Frontal cortex (tissue), 2 donors: ENCODE results near the gene DUSP21.

DNA sequence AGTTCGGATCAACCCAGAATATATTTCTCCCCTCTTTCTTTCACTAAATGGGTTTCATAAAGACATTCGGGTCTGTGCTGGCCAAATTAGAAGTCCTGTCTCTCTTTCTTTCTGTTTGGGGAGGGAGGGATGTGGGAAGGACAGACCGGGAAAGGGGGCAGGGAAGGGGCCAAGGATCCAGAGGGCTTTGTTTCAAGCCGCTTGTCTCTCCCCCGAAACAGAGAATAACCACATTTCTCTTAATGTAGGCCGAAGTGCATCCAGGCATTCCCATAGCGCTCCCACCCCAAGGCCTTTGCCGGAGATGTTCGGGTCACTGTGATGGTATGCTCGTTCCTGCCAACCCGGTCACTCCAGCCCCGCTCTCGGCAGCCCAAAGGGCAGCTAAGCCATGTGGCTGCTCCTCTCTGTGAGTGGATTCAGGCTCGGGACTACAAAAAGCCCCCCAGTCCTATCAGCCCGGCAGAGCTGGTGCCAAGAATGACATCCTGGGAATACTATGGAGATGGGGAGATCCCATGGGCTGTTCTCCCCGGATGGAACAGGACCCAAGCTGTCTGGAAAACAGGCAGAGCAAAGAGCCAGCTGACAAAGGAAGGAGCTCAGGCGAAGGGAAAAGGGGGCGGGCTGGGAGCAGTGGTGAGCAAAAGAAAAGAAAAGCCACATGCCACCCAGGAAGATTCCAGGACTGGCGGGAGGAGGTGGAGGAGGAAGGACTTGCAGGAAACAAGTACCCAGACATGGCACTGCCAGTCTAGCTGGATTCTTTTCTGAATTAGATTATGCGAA lies 3.8 kb downstream of the NDP start:
- RAMPAGE, long total RNA = no peak

DNA sequence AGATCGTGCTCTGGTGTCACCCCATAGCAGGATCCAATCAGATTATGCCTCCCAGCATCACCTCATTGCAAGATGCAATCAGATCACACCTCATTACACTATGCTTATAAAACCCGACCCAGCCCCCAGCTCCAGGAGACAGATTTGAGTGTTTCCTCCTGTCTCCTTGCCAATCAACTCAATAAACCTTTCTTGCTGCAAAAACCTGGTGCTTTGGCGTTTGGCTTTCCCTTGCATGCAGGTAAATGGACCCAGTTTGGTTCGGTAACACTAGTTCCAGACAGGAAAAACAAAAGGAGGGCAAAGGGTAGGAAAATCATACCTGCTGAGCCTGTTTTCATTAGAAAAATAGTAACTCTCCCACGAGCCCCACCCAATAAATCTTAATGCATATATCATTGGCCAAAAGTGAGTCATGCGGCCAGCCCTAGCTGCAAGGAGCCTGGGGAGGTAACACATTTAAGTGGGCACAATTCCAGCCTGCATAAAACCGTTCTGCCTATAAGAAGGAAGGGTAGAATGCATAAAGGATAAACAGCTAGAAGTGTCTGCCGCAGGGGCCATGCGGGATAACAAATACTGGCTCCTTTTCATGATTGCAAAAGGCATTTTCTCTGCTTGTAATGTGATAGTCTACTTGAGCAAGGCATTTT lies 37.3 kb downstream of the EFHC2 start:
- RAMPAGE, long total RNA = no peak

- RAMPAGE, long total RNA = no peak
Measured at GRCh38 chrX:44450620-44450992, 92.1 kb downstream of the FUNDC1 start.

DNA sequence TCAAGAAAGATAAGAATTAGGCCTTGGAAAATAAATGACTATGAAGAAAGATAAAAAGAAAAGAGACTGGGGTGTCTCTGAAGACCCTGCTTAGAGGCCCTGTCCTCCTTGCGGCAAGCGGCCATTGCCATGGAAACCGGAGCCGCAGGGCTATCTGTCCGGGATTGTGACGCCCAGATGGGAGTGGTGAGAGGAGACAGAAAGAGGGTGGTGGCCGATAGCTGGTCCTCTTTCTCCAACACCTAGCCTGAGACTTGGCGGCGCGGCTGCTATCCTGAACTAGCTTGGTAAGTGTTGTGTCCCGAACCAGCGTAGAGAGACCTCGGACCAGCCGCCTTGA lies at the start of gene DUSP21:
TSS of gene DUSP21 (plus strand) at position 228 of the 340 bp plus-strand sequence.
- RAMPAGE, long total RNA = no peak

- RAMPAGE, long total RNA = no peak
Measured at GRCh38 chrX:44872042-44873111, 611 bp upstream of the KDM6A start.

DNA sequence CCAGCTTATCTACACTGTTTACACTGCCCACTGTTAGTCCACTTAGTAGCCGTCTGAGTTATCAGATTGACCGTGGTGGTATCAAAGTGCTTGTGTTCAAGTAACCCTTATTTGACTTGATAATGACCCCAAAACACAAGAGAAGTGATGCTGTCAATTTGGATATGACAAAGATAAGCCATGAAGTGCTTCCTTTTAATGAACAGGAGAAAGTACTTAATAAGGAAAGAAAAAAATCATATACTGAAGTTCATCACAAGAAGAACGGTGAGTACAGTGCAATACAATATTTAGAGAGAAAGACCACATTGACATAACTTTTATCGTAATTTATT lies 42.7 kb downstream of the KDM6A start:
- RAMPAGE, long total RNA = no peak

DNA sequence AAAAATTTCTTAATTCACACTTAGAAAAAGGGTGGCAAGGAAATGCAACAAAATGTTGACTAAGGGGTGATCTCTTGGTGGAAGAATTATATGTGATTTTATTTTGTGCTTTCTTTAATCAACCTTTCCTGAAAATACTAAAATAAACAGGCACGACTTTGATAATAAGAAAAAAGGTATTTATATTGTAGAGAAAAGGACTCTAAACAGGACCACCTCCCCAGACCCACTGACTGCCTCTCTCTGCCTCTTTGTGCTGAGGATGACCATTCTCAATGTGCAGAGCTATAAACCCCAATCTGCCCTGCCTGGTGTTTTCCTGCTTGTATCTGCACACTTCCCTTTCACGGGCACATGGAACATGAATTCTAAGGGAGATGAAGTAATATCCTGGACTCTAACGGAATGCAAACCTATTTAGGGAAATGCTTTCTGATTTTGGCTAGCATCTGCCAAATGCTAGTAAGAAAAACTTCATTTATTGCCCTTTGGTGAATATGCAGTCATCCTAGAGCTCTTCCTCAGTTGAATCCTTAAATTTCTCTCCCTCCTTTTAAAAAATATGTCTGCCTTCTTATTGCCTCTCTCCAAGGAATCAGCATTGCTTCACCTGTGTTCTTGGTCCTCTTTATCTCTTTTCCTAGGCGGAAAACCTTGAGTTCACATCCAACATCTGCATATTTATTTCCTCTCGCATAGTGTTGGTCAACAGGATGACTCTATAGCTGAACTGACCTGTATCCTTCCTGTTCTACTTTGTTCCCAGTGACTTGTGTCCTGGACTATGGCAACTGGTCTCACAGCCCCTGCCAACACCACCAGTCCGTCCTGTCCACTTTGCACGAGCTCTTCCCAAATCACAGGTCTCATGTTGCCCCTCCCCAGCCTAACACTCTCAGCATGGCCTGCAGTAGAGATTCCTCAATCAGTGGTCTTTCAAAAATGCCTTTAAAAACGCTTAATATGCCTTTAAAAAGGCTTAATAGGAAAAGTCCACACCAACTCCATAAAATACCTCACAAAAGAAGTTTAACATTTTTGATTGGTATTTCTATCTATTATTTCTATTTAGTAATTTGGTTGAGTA lies 2.2 kb downstream of the DIPK2B start:
- RAMPAGE, long total RNA = no peak

GRCh38 chrX:45758974-45759584 lies 558.4 kb upstream of the DIPK2B start:
- RAMPAGE, long total RNA = no peak

DNA sequence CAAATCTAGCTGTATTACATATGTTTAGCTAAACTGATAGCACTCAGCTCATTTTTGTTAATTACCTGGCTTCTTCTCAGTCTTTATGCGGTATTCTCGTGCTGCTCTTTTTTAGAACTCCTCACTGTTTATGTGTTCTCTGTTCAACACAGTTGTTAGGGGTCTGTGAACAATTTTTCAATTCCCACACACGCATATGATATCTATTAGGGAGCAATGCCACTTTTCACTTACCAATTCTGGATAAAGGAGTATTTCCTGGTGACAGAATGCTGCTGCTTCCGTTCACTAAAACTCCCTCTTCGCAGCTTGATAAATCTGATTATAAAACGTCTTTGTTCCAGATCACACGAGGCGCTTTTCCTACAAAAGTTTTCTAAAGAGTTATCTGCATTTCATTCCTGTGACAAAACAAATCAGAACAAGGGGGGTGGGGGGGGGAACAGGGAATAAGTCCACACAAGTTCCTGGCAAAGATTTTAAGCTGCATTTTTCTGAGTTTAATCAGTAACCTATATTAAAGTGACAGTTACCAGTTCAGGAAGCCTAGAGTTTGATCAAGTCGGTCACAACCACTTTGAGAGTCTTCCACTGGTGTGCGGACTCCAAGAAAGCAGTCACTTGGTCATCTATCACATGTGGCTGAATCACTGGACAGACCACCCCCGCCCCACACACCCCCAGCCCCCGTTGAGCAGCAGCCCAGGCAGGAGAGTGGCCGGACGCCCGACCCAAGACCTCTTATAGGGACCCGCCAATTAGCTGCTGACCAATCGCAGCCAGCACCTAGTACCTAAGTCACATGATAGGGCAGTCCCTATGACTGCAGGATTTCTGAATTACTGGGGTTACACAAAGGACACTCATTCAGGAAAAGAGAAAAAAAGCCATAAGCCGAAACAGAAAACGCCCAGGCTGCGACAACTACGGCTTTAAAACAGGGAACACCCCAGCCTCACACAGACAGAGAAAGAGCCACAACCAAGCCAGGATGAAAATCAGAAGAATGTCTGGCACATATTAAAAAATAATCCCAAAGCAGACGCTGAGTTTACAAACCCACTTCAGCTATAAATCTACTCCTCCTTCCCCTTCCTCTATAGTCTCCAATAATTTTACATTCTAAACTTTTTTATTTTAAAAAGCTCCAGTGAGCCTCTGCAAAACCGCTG lies 569.3 kb upstream of the DIPK2B start:
- RAMPAGE, long total RNA = no peak

DNA sequence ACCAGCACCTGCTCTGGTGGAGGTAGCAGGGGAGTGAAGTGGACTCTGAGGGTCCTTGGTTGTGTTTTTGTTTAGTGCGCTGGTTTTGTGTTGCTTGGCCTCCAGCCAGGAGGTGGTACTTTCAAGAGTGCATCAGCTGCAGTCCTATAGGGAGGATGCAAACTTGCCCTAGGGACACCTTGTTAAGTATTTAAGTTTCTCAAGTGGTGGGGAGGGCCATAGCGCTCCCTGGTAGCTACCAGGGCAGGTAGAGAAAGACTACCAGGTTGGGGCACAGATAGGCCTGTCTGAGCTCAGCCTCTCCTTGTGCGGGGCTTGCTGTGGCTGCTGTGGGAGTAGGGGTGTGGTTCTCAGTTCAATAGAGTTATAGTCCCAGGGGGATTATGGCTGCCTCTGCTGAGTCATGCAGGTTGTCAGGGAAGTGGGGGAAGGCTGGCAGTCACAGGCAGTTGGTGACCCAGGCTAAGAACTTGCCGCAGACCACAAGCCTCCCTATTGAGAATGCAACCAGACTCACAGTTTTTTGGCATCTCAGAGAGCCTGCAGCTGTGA lies 267.0 kb upstream of the KRBOX4 start:
- RAMPAGE, long total RNA = no peak

GRCh38 chrX:46326855-46327279 lies 120.2 kb upstream of the KRBOX4 start:
- RAMPAGE, long total RNA = no peak

- RAMPAGE, long total RNA = no peak
Measured at GRCh38 chrX:46587695-46588218, 14.2 kb downstream of the CHST7 start.

GRCh38 chrX:46600990-46602161 lies 27.8 kb downstream of the CHST7 start:
- RAMPAGE, long total RNA = no peak

DNA sequence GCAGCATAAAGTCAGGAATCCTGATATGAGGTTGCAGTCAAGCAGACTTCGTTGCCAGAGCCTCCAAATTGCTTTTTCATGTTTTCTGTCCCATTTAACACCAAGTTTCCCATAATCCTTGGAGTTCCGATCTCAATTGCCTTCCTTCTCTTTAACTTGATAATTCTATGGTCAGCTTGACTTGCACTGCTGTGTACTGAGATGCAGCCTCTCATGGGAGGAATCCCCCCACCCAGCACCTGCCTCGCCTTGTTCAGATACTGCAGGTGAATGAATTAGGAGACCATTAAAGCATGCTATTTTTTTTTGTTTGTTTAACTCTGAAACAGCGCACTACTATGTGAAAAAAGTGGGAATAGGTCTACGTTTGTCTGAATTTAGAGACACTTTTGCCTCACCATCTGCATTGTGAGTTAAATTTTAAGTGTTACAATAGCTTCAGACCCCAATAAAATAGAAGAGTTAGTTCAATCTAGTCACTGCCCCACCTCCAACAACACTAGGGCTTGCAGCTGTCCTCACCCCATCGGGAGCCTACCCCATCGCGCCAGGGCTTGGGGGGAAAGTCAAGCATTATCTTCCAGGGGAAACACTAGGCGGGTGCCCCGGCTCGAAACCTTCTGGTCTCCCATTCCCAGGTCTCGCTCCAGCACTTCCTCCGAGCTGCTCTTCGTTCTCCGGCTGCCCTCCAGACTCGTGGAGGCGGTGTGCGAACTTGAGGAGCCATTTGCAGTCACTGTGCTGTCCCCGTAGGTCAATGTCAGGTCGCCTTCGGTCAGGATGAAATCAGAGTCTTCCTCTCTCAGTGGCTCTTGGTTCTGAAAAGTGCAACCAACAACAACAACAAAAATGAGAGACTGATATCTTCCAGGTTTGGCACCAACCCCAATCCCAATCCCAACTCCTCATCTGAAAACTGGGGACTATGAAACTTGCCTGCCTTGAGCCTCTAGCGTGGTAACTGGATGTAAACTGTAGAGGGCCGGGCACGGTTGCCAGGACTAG lies 33.1 kb downstream of the CHST7 start:
- RAMPAGE, long total RNA = no peak

DNA sequence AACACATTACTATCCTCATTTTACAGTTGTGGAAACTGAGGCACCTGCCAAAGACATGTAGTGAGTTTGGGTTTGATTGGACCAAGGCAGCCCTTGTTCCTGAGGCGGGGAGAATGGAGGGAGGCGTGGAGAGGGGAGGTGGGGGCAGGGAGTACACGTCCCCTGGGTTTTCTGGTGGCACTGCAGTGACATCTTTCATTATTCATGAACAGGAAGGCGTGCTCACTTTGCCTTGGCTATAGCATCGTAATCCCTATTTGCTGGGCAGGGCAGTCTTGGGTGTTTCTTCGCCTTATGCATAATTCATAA lies 785 bp upstream of the UBA1 start:
- RAMPAGE, long total RNA = no peak

GRCh38 chrX:47202137-47202807 lies 8.6 kb downstream of the UBA1 start:
- RAMPAGE, long total RNA = no peak

DNA sequence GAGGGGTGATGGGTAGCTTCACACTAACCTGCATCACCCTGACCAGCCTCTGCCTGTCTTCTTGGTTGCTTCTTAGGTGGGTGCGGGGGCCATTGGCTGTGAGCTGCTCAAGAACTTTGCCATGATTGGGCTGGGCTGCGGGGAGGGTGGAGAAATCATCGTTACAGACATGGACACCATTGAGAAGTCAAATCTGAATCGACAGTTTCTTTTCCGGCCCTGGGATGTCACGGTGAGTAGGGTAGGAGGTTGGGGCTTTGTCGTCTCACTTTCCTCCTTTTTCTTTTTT lies 9.8 kb downstream of the UBA1 start:
- RAMPAGE, long total RNA = no peak

DNA sequence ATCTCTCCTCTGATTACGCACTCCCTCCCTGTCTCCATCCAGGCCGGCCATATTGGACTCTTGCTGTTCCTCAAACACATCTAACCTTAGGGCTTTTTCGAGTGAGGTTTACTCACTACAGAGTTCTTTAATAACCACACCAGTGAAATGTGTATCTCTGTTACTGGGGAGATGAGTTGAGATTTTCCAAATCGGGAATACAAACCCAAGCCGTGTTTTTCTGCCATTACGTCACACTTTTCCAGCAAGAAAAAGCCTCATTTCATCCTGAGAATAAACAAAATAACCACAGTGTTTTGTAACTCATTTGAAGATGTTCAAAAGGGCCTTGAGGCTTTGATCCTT lies 2.8 kb downstream of the USP11 start:
- RAMPAGE, long total RNA = no peak

- RAMPAGE, long total RNA = no peak
Measured at GRCh38 chrX:47321962-47322505, 48.3 kb upstream of the ZNF157 start.

DNA sequence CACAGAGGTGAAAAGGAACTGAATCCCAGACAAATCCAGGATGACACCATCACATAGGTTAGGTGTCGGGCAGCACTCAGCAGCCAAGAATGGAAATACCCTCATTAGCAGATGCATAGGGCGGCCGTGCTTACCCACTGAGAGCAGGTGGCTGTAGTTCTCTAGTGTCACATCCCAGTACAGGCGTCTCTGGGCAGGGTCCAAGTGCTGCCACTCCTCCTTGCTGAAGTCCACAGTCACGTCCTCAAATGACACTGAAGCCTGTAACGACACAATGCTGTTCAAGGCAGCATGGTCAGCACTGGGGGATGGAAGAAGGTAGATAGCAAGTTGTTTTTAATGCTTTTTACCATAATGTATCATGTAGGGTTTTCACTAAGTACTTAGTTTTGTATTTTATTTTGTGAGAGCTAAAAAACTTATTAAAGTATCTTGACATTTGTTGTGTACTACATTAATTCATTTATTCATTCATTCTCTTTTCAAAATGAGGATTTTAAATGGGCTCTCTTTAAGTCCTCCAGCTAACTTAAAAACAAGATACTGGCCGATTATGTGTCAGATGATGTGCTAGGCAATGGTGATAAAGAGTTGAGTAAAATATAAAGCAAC lies 26.8 kb downstream of the ZNF41 start:
- RAMPAGE, long total RNA = no peak